ENCODE measurements around the gene RAVER2.

- RRBS, result no CpG with 5 or more reads among the region's 3 CpGs
These were observed 128.8 kb upstream of the CACHD1 start for GRCh38 chr1:64341081-64341624.

GRCh38 chr1:64474561-64475263 is 4.8 kb downstream of the CACHD1 start:
- RRBS, result no CpG with 5 or more reads among the region's 4 CpGs

GRCh38 chr1:64672914-64673499 is 71.9 kb upstream of the RAVER2 start:
- RRBS, result no CpG with 5 or more reads among the region's 7 CpGs

- RRBS, result 1% methylated on average over 36 of the region's 89 CpGs
These were observed at the start of gene RAVER2 for GRCh38 chr1:64744354-64745237. Gene RAVER2, plus strand, starts transcription at chr1:64745075.

GRCh38 chr1:64826947-64827394 is 82.1 kb downstream of the RAVER2 start:
- RRBS, result no CpG with 5 or more reads among the region's 7 CpGs

DNA sequence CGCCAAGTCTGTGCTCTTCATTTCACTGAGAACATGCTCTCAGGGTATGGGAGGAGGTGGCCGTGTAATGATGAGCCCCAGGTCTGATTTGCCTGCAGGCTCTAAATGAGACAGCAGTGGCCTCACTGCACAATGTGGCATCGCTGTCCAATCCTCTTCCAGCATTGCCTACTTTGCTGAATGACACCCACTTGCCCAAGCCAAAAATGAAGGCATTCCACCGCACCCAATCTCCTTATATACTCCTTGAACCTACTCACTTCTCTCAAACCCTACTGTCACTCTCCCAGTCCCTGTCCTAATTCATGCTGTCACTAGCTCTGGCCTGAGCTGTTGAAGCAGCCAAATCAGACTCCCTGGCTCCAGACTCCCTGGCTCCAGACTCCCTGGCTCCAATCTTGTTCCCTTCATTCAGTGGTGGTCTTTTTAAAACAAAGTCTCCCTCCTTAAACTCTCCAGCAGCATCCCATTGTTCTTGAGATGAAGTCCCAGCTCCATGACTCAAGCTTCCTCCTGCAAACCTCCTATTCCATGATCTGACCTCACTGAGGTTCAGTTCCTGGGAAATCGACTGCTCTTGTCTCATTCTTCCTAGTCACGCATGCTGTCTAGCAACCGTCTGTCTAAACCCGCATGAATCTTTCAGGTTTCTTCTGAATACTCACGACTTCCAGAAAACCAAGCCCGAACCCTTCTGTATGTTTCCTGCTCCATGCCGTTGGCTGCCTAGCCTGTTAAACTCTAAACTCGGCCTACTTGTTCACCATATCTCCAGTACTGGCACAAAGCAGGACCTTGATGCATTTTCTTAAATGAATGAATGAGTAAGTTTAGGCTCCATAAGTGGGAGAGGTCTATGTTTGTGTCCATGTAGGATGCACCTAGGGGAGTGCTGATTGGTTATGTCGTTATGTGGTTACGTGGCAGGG is 91.8 kb downstream of the RAVER2 start:
- RRBS, result no CpG with 5 or more reads among the region's 14 CpGs

DNA sequence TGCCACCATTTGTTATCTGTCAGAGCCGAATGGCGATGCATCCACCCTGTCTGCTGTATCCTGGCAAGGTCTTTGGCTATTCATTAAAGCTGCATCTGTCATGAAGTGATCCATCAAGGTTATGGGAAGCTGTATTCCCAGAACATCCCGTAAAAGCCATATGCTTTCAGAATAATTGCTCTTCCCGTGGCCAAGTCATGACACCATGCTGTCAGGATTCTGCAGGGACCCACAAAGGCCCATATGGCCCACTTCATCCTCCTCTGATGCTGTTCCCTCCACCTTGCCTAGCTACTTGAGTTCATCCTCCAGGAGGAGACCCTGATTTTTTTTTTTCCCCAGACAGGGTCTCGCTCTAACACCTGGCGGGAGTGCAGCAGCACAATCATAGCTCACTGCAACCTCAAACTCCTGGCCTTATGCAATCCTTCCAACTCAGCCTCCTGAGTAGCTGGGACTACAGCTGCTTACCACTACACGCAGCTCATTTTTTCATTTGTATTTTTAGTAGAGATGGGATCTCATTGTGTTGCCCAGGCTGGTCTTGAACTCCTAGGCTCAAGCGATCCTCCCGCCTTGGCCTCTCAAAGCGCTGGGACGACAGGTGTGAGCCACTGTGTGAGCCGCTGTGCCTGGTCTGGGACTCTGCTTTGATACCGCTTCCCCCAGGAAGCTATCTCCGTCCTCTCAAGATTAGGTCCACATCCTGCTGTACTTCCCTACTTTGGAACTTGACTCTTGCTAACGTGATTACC is 104.2 kb downstream of the RAVER2 start:
- RRBS, result no CpG with 5 or more reads among the region's 15 CpGs

GRCh38 chr1:64866762-64867431 is 99.5 kb downstream of the JAK1 start:
- RRBS, result no CpG with 5 or more reads among the region's 13 CpGs

DNA sequence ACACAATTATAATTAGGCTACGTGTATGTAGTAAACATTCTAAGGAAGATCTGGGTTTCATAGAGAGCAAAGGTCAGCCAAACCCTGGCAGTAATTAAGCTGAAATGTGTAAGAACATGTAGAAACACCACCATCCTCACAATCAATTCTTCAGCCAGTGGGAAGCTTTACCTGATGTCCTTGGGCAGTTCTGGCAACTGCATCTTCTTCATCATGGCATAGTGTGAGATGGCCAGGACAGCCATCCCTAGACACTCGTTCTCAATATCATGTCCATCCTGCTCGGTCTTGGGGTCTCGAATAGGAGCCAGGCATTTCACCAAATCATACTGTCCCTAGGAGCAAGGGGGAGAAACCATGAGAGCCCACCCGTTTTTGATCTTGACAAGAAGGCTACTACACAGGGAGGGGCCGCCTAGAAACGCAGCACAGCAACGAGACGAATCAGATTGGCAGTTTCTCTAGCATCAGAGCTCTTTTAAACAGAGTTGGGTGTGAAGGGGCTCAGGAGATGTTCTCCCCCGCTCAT is 97.1 kb downstream of the JAK1 start:
- RRBS, result no CpG with 5 or more reads among the region's 10 CpGs

DNA sequence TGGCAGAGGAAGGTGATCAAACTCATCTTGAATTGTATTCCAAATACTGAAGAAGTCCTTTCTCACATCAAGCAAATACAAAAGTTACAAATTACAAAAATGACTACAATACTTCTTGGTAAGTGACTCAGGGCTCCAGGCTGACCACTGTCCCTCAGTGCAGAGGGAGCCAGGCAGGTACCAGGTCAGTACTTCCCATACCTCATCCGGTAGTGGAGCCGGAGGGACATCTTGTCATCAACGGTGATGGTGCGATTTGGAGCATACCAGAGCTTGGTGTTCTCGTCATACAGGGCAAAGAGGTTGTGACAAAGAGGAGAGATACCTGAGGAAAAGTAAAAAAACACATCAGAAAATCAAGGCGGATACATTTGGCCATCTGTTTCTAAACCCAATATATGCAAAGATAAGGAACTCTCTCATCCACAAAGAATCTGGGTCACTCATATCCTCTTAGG is 87.5 kb downstream of the JAK1 start:
- RRBS, result no CpG with 5 or more reads among the region's 6 CpGs

- RRBS, result no CpG with 5 or more reads among the region's 4 CpGs
These were observed 71.6 kb downstream of the JAK1 start for GRCh38 chr1:64894795-64895160.

DNA sequence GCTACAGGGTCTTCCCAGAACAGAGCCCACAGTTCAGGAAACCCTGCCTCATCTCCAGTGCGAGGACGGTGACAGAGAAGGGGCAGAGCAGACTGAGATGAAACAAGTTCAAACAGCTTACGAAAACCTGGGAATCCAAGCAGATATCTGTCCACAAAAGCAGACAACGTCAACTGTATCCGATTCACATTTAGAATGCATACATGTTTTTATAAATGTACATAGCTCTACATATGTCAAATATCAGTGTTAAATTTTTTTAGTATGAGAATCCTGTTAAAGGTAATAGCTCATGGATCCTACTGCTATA is 61.2 kb downstream of the JAK1 start:
- RRBS, result no CpG with 5 or more reads among the region's 5 CpGs

- RRBS, result 3% methylated on average over 25 of the region's 73 CpGs
These were observed 55.1 kb upstream of the DNAJC6 start for GRCh38 chr1:65254231-65254743.

GRCh38 chr1:65476011-65476852 is 55.8 kb downstream of the LEPR start:
- RRBS, result no CpG with 5 or more reads among the region's 4 CpGs

- RRBS, result no CpG with 5 or more reads among the region's 4 CpGs
These were observed 91.9 kb downstream of the LEPR start for GRCh38 chr1:65512375-65512826.

- RRBS, result no CpG with 5 or more reads among the region's 1 CpG
These were observed 92.5 kb downstream of the LEPR start for GRCh38 chr1:65512886-65513536.

DNA sequence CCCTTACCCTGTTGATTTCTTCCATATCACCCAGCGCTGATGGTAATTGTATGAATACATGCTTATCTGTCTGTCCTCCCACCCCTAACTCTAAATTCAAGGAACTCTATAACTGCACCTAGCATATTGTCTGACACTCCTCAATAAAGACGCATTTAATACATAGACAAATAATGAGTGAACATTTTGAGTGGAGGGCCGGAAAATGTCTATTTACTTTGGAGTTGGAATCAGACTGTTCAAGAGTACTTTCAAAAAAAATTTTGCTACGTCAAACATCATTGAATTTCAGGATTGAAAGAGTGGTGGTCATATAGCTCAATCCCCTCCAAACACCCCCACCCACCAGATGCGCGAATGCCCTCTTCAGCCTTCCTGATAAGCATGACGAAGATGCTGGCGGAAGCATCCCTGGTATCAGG is 104.3 kb downstream of the LEPR start:
- RRBS, result no CpG with 5 or more reads among the region's 8 CpGs

DNA sequence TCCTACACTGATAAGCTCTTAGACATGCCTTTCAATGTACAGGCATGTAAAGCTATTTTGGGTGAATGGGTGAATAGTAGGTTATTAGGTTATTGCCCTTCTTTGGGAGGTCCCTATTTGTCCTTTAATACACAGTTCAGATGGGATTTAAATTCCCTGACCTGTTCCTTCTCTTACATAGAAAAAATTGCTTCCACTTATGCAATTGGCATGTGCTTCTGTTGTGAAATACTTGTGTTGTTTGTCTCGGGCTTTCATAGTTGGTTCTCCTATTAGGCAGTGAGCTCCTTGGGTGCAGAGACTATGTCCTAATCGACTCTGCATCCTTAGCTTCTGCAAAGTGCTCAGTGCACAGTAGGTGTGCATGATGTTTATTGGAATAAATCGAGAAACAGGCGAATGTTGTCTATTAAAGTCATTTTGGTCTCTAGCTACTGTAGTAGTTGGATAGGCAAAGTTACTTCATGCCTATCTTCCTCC is 1.3 kb upstream of the PDE4B start:
- RRBS, result no CpG with 5 or more reads among the region's 4 CpGs

- RRBS, result no CpG with 5 or more reads among the region's 1 CpG
These were observed 282.2 kb upstream of the SGIP1 start for GRCh38 chr1:66251695-66252219.

DNA sequence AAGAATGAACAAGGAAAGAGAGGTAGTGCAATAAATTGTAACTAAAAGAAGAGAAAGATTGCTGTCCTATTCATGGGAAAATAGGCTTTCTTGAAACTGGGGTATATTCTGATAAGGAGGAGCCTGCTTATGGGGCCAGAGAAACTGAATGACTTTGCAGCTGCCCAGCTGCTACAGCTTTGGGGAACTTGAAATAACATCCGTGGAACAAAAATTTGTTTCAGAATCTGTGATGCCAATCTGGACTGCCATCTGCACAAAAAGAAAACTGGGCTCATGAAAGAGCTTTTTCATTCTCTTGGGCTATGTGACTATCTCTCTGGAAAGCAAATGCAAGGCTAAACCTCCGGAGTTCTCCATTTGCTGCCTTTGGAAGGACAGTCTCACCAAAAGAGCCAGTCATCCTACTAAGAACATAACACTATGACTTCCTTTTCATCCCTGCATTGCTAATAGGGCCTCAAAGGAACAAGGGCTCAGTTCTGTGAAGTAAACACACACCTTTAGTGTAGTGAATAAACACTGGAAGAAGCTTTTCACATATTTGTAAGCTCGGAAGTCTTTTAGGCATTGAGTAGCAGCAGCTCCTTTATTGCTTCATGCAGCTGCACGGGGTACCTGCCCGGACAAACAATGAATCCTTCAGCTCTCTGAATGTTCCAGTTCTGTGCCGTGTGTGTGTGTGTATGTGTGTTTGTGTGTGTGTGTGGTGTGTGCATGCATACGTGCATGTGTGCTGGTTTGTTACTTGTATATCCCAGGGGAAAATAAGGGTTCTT is 255.6 kb upstream of the SGIP1 start:
- RRBS, result no CpG with 5 or more reads among the region's 7 CpGs

Data from epithelial cell of esophagus (primary cell).